Endodermal cell (in vitro differentiated cells): Measurements from ENCODE around the genes CCDC60 and PRKAB1.

GRCh38 chr12:118346904-118348056, 25.4 kb downstream of the TAOK3 start:
- PRO-cap = no peak

GRCh38 chr12:118359502-118359965, 13.2 kb downstream of the TAOK3 start:
- PRO-cap = no peak

- PRO-cap = no peak
Observed at GRCh38 chr12:118374813-118375484, 1.4 kb upstream of the SUDS3 start.

- PRO-cap = no peak
Observed at GRCh38 chr12:118385828-118386515, 9.6 kb downstream of the SUDS3 start.

DNA sequence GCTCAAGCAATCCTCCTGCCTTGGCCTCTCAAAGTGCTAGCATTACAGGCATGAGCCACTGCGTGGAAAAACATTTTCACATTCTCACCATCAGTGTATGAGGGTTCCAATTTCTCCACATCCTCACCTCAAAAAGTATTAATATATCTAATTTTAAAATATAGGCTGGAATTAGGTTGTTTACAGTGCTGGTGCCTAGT, 255.4 kb downstream of the SUDS3 start:
- PRO-cap = no peak

GRCh38 chr12:118774036-118774823, 207.1 kb upstream of the SRRM4 start:
- PRO-cap = unidirectional peak, minus-strand start at chr12:118774452

DNA sequence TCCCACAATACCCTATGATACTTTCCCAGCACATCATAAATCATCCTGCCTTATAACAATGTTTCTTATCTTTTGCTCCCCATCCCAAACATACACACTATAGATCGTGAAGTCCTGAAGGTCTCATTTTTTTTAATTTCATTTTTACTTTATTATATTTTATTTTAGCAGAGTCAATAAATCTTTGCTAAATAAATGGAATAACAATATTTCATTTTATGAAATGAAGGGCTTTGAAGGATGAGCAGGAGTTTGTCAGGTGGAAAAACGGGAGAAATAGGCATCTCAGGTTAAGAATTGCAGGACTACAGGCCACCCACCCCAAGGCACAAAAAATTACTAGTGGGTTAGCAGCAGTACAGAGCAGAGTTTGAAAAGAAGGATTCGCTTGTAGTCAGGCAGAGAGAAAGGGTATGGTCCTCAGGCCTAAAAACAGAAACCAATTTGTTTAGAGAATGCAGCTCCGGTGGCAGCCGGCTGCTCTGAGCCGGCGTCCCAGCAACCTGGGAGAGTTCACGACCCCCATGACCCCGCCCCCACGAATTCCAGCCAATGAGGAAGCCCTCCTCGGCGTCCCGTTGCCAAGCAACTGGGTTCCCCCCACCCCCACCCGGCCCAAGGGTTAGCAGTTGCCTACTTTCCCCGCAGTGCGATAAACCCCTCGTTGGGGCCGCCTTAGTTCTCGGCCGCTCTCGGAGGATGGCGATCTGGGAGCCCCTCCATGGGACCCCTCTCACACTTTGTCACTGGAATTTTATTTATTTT, at the start of gene CCDC60:
TSS of gene CCDC60 (plus strand) at position 645 of the 765 bp plus-strand sequence.
- PRO-cap = unidirectional peak, plus-strand start at position 645 of the sequence

GRCh38 chr12:119667451-119668719, at the start of gene PRKAB1:
Gene PRKAB1 (plus strand): TSS chr12:119668133.
- PRO-cap = unidirectional peak, plus-strand start at chr12:119667965

- PRO-cap = no peak
Observed at GRCh38 chr12:119704384-119704797, 36.5 kb downstream of the PRKAB1 start.

DNA sequence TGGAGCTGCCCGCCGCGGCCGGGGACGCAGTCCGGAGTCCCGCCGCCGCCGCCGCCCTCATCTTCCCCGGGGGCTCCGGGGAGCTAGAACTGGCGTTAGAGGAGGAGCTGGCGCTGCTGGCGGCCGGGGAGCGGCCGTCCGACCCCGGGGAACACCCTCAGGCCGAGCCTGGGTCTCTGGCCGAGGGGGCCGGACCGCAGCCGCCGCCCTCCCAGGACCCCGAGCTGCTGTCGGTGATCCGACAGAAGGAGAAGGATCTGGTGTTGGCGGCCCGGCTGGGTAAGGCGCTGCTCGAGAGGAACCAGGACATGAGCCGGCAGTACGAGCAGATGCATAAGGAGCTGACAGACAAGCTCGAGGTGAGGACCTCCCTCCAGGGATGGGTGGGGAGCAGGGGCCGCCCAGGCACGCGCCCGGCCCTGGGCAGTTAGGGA, 920 bp downstream of the BICDL1 start:
- PRO-cap = no peak

DNA sequence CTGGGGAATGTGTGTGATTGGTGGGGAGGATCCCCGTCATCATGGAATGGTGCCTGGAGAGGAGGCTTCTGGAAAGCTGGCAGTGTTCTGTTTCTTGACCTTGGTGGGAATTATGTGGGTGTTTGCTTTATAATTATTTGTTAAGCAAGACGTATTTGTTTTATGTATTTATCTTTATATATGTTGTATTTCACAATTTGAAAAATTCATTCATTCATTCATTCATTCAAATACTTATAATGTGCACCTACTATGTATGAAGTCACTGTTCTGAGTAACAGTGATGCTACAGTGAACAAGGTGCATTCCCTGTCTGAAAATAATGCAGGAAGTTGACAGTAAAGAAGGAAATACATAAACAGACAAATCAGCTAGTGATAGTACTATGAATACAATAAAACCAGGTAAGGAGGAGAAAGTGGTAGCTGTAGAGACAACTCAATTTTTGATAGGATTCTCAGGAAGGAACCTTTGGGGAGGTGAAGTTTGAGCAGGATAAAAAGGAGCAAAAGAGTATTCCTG, 17.2 kb downstream of the BICDL1 start:
- PRO-cap = no peak

DNA sequence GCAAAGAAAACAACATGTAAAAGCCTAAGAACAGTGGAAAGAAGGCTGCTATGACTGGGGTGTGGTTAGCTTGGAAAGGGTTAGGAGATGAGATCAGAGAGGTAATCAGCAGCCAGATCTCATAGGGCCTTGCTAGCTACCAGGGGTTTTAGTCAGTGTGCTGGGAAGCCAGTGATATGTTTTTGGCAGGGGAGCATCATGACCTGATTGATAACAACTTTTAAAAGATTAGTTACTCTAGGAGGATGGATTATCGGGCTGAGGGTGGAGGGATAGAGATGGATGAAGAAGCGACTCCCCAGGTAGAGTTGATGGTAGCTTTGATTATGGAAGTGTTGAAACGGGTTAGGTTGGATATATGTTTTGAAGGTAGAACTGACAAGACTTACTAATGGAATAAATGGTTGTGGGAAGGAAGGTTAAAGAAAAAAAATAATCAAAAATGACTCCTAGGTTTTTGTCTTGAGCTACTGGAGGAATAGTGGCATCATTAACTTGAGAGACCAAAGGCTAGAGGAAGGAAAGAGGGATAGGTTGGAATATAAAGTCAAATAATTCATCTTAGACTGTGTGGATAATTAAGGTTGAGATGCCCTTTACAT, 17.7 kb downstream of the BICDL1 start:
- PRO-cap = no peak

DNA sequence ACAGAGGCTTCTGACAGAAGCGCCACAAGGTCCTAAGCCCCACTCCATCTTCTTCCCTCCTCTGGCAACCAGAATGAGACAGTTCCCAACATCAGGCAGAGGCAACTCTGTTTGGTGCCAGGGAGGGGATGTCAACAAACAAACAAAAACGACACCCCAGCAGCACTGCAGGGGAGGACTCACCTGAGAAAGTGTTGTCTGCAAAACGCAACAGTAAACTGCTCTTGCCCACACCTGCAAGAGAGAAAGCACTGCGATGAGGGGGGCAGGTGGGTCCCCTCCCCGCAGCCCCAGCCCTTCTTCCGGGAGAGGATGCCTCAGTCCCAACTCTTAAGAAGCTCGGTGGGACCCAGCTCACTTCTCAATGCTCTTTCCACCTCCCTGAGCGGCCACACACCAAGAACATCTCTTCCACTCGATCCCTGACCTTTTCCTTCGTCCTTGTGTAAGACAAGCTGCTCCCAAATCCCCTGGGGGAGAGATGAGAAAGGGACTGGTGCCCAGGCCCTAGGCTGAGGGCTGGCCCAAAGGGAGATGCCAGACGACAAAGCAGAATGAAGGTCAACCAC, 8.2 kb downstream of the RAB35 start:
- PRO-cap = no peak

DNA sequence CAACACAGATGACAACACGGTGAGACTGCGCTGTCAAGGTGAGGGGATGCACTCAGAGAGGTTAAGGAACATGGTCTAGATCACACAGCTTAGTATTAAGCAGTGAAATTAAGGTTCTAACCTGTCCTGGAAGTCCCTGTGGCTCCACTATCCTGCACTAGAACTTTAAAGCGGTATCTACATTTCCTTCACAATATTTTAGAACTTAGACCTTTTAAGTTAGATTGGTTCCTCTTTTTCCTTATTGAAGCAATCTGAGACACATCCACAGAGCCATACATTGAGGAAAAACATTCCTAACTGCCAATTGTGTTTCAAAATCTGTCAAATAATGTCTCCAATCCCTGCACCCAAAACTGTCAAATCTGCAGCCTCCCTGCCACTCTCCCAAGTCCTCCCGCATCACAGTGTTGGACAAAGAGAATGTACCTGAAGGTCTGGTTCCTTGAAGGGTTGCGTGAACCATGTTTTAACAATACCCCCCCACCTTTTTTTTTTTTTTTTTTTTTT, 7.8 kb upstream of the RAB35 start:
- PRO-cap = no peak

GRCh38 chr12:120132488-120133357, 16.2 kb upstream of the RAB35 start:
- PRO-cap = no peak

GRCh38 chr12:120140149-120140572, 23.6 kb upstream of the RAB35 start:
- PRO-cap = no peak

DNA sequence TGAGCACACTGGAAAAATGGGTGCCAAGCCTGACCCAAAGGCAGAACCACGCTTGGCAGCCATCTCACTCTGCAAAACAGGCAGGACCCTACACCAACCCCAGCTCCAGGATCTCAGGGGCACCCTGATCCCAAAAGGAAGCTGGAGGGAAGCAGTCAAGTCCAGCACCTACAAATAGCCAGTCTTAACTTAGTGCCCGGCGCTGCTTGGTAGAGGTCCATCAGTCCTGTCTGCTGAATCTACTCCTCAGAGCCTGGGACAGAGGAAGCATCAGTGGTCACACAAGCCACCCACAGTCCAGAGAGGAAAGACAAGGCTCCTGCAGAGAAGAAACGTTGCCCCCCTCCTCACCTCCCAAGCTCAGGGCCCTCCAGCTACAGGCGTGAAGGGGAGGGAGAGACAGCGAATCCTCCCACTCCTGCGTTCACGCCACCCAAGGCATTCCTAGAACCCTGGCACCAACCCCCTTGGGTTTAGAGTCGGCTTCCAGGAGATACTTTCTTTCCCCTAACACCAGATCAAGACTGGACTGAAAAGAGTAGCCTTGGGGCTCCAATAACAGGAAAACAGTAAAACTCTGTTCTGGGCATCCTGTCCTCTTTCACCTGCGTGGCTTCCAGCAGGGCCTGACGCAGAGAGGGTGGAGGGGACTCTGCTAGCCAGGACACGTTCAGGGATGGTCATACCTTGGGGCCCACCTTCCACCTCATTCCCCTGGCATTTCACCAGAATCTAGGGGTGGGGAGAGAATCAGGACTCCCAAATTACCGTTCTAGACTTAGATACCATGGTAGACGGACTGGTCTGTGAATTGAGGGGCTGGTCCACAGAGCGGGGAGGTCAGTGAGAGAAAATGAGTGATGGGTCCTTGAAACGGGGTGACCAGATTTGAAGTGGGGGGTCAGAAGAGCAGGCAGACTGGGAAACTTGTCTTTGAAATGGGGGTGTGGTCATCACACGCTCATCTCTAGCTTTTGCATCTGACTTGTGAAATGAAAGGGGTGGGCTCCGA, 1.2 kb downstream of the PXN start:
- PRO-cap = no peak

DNA sequence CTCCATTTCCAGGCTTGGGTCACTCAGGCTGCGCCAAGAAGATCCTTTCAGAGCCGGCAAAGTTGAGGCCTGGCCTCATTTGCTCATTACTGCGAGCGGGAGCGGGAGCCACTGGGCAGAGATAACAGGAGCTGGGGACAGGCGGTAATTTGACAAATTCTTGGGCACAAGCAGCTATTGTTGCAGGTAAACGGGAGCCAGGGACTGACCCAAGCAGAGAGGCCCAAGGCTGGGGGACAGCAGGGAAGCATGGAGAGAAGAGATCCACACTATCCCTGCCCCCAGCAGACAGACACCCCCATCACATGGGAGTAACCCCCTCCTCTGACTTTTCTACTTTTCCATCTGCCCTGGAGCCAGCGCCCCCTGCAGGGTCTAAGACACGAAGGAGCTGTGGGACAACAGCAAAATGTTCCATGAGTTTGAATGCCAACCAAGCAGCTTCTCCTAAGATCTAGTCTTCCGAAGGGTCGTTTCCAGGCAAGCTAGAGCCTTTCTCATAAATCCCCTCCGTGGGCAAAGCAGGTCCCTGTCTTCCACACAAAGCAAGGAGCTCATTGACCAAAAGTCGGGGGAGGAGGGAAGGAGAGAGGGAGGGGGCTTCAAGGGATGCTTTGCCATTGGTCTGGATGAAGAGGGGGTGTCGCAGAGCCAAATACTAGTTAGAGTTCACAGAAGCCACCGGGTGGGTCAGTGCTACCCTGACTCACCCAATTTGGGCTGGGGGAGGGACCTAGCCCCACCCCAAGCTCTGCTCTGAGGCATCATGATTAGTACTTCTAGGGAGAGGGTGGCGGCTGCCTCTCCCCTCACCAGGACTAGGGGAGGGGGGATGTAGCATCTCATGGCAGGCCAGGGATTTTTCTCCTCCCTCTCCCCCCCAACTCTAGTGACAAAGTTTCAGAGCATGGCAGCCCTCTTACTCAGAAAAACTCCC, 1.7 kb downstream of the MSI1 start:
- PRO-cap = no peak

DNA sequence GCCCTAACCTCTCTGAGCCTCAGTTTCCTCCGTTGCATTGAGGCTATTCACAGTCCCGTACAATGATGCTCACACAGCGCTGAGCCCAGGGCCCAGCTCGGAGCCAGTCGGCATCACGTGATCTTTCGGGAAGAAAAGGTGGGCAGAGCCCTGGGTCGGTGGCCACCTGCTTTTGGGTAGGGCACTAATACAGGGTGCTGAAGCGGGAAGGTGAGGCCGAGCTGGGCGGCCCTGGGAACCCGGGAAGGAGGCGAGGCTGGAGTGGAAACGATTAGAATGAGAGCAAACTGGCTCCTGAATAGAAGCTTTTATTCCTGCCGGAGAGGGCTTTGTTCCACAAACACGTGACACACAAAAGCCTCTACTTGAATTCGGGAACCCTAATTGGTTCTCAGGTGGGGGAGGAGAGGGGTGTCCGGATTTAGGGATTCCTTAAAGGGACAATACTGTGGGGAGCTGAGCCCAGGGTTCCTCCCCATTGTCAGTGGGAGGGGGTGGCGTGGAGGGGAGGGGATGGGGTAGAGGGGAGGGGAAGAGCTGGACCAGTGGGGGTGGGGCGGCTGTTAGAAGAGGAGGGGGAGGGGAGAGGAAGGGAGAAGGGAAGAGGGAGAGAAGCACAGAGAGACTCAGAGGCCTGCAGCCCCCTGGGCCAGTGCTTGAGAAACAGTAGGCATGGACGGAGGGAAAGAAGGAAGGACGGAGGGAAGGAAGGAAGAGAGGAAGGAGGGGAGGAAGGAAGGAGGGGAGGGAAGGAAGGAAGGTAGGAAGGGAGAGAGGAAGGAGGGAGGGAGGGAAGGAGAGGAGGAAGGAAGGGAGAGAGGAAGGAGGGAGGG, 20.2 kb upstream of the MSI1 start:
- PRO-cap = bidirectional peak, plus-strand start at position 383 of the sequence, minus-strand start at position 282 of the sequence

- PRO-cap = bidirectional peak, plus-strand start at chr12:120402479, minus-strand start at chr12:120402356
Observed at GRCh38 chr12:120402152-120402705, 33.3 kb upstream of the MSI1 start.